ENCODE measurements around a stretch of chr22.

- PRO-cap, result no peak
- RAMPAGE, long total RNA, 4 experiments, result start-site peak on the minus strand in 3 of 4 experiments, at chr22:37199369-37199404 at its widest, 13 to 20 reads per replicate
Observed at GRCh38 chr22:37199267-37199753, 11.3 kb upstream of the C1QTNF6 start.

GRCh38 chr22:37220472-37220980 is 8.2 kb upstream of the SSTR3 start:
- PRO-cap, result no peak
- RAMPAGE, long total RNA, 4 experiments, result no peak in any of the 4 experiments

DNA sequence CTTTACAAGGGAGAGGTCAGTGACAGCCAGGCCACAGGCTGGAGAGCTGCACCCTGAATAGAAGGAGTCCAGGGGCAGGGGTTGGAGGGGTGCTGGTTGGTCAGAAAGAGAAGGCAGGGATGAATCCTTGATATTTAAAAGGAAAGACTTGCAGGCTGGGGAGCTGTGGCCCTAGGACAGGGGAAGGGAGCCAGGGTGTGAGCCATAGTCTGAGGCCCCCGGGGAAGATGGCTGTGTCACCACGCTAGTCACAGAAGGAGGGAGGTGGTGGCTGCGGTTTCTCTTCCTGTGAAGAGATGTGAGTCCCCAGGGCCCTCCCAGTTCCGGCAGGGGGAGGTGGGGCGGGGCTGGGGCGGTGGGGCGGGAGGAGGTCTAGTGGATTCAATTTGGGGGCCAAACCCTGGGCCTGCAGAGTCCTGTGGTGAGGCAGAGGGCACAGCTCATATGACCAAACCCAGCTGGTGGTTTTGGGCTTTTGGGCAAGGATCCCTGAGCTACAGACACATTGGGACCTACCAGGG is 14.1 kb downstream of the RAC2 start:
- PRO-cap, result no peak
- RAMPAGE, long total RNA, 4 experiments, result no peak in any of the 4 experiments

GRCh38 chr22:37293502-37293910 is 11.2 kb downstream of the CYTH4 start:
- PRO-cap, result no peak
- RAMPAGE, long total RNA, 4 experiments, result no peak in any of the 4 experiments

- PRO-cap, result no peak
- RAMPAGE, long total RNA, 4 experiments, result no peak in any of the 4 experiments
Observed at GRCh38 chr22:37301090-37301612, 18.8 kb downstream of the CYTH4 start.

GRCh38 chr22:37501146-37502267 is 15.3 kb upstream of the MFNG start:
- PRO-cap, result no peak
- RAMPAGE, long total RNA, 4 experiments, result no peak in any of the 4 experiments

DNA sequence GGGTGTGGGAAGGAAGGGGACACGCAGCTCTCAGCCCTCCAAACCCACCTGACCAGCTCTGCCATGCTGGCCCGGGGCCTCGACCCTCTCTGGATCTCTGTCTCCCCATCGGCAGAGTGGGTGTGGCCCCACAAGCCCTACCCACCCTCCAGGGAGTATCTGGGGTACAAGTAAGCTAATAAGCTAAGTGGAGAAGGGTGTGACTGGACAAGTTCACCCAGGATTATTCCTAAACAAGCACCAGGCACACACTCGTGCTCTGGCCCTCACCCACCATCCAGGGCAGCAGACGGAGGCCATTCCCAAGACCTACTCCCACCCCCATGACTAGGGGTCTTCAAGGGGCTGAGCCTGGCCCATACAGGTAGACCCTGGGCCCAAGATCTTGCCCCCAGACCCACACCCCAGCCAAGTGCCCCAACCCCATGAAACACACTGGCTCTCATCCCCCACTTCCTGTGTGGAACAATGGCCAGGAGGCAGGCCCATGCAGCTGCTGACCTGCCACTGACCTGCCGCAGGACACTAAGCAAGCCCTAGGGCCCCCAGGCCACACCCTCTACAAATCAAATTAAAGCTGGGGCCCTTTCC is 10.4 kb downstream of the CARD10 start:
- PRO-cap, result no peak
- RAMPAGE, long total RNA, 4 experiments, result no peak in any of the 4 experiments

DNA sequence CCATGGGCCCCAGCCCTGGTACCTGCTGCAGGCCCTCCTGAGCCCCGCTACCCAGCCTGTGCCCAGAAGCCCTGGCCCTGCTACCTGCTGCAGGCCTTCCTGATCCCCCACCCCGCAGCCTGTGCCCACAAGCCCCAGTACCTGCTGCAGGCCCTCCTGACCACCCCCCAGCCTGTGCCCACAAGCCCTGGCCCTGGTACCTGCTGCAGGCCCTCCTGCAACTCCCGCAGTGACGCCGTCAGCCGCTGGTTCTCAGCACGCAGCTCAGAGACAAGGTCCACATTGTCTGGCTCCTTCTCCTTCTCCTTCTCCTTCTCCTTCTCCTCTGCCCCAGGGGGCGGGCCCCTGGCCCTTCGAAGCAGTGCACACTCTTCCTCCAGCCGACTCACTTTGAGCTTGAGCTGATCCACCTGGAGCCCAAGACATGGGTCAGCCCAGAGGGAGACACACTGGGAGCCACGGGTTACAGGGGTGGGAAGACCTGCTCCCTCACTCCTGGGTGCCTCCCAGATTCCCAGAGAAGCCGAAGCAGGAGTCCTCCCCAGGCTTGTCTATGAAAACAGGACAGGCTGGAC is 9.1 kb downstream of the CARD10 start:
- PRO-cap, result no peak
- RAMPAGE, long total RNA, 4 experiments, result no peak in any of the 4 experiments

GRCh38 chr22:37560601-37561508 is 575 bp downstream of the CDC42EP1 start:
- PRO-cap, result no peak
- RAMPAGE, long total RNA, 4 experiments, result no peak in any of the 4 experiments

- PRO-cap, result no peak
- RAMPAGE, long total RNA, 4 experiments, result no peak in any of the 4 experiments
Observed at GRCh38 chr22:37563051-37563746, 2.9 kb downstream of the CDC42EP1 start.

DNA sequence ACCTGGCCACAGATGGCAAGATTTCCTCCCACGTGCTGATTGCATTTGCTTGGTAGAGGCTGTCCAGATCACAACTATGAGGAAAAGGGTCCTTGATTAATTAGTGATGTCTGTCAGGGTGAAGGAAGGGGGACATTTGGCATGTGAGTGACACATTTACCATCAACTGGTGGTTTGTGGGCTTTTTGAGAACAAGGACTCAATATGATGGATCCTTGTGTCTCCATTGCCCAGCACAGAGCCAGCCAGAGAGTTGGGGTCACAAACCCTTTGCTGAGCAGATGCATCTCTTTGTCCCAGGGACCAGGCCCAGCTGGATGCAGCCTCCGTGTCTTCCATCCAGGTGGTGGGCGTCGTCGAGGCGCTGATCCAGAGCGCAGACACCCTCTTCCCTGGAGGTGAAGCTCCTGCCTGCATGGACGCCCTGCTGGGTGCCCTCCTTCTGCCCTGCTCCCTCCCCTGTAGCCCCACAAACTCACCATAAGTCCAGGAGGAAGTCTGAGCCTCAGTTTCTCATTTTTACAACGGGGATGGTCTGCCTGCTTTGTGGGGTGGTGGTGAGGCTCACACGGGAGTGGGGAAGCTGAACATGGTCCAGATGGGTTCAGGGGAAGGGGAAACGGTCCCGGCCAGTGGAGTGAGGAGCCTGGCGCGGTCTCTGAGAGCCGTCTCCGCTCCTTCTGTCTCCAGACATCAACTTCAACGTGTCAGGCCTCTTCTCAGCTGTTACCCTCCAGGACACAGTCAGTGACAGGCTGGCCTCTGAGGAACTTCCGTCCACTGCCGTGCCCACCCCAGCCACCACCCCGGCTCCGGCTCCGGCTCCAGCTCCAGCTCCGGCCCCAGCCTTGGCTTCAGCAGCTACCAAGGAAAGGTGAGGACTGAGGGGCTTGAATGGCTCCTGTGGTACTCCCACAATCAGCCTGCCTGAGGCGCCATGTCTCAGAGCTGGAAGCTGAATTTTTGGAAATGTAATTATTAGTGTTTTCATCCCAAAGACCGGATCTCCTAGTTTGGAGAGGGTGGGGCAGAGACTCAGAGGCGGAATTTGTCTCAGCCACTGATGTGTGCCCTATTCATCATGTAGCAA is 8.3 kb upstream of the PDXP start:
- PRO-cap, result no peak
- RAMPAGE, long total RNA, 4 experiments, result no peak in any of the 4 experiments

GRCh38 chr22:37731657-37732453 is 35.0 kb downstream of the TRIOBP start:
- PRO-cap, result no peak
- RAMPAGE, long total RNA, 4 experiments, result no peak in any of the 4 experiments

- PRO-cap, result no peak
- RAMPAGE, long total RNA, 4 experiments, result no peak in any of the 4 experiments
Observed at GRCh38 chr22:37733860-37734572, 37.2 kb downstream of the TRIOBP start.

DNA sequence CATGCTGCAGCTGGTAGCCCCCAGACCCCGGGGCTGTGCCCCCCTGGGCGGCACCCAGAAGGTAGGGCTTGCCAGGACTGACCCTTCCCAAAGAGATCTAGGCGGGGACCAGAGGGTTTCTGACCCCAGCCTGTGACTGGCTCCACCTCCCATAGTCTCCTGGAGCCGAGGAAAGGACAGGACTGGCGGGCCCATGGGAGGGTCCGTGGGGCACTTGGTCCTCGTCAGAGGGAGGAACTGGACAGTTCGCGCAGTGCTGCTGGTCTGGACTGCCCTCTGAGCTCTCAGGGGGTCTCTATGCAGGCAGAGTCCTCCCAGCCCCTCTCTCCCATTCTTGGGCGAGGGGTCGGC is 53.9 kb upstream of the H1-0 start:
- PRO-cap, result no peak
- RAMPAGE, long total RNA, 4 experiments, result no peak in any of the 4 experiments

- PRO-cap, result no peak
- RAMPAGE, long total RNA, 4 experiments, result no peak in any of the 4 experiments
Observed at GRCh38 chr22:37824626-37825569, 1.7 kb downstream of the GALR3 start.

- PRO-cap, result no peak
- RAMPAGE, long total RNA, 4 experiments, result start-site peak on the minus strand in 1 of 4 experiments, at chr22:37832637-37833015 at its widest, 5 to 8 reads per replicate
Observed at GRCh38 chr22:37832445-37833280, 9.5 kb downstream of the GALR3 start.

DNA sequence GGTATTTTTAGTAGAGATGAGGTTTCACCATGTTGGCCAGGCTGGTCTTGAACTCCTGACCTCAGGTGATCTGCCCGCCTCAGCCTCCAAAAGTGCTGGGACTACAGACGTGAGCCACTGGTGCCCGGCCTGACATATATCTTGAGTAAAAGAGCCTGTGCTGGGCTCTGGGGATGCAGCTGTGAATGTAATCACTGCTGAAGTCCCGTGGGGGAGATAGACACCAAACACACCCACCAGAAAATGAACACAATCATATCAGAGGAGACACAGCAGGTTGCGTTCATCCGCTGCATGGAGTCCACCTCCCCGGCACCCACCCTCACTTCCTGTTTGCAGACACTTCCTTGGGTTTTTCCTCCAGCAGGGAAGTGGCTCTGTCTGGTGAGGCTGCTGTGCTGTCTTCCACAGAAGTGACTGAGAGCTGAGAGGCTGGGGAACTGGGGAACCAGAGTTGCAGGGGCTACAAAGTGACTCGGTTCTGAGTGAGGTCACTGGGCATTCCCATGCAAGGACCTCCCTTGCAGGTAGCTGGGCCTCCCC is 7.1 kb downstream of the MICALL1 start:
- PRO-cap, result no peak
- RAMPAGE, long total RNA, 4 experiments, result no peak in any of the 4 experiments

DNA sequence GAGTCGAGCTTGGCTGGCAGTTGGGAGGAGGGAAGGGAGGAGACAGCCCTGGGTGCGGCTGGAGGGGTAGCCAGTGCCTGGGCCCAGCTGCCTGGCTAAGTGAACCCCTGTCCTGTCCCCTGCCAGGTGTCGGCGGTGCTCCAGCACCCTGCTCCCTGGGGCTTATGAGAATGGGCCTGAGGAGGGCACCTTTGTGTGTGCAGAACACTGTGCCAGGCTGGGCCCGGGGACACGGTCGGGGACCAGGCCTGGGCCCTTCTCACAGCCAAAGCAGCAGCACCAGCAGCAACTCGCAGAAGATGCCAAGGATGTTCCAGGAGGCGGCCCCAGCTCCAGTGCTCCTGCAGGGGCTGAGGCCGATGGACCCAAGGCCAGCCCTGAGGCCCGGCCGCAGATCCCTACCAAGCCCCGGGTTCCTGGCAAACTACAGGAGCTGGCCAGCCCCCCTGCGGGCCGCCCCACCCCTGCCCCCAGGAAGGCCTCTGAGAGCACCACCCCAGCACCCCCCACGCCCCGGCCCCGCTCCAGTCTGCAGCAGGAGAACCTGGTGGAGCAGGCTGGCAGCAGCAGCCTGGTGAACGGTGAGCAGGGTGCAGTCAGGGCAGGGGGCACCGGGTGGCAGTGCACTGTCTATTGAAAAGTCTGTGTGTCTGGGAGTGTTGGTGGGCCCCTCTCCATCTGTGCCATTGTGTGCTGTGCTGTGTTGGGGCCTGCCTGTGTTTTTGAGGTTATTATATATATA is 15.9 kb downstream of the MICALL1 start:
- PRO-cap, result no peak
- RAMPAGE, long total RNA, 4 experiments, result no peak in any of the 4 experiments

- PRO-cap, result no peak
- RAMPAGE, long total RNA, 4 experiments, result no peak in any of the 4 experiments
Observed at GRCh38 chr22:37926957-37927674, 21.0 kb downstream of the MICALL1 start.

- PRO-cap, result no peak
- RAMPAGE, long total RNA, 4 experiments, result no peak in any of the 4 experiments
Observed at GRCh38 chr22:37982879-37983771, 1.2 kb downstream of the SOX10 start.

All from omental fat pad (tissue), 4 donors.